PC-3 (cell line): ENCODE measurements around the gene NR4A2.

DNA sequence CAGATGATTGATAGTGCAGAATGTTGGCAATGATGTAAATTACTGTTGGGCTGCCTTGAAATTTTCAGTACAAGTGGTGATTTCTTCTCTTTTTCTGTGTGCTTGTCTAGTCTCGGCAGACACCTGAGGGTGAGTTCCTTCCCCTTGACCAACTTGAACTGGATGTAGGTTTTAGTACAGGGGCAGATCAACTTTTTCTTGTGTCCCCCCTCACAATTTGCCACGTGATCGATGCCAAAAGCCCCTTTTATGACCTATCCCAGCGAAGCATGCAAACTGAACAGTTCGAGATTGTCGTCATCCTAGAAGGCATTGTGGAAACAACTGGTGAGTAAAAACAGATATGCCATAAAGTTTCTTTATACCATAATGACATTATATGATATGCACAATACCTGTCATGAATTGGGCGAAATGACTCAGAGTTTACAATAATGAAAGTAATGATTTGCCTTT is 11.0 kb downstream of the KCNJ3 start:
- RAMPAGE, long total RNA, result no peak

DNA sequence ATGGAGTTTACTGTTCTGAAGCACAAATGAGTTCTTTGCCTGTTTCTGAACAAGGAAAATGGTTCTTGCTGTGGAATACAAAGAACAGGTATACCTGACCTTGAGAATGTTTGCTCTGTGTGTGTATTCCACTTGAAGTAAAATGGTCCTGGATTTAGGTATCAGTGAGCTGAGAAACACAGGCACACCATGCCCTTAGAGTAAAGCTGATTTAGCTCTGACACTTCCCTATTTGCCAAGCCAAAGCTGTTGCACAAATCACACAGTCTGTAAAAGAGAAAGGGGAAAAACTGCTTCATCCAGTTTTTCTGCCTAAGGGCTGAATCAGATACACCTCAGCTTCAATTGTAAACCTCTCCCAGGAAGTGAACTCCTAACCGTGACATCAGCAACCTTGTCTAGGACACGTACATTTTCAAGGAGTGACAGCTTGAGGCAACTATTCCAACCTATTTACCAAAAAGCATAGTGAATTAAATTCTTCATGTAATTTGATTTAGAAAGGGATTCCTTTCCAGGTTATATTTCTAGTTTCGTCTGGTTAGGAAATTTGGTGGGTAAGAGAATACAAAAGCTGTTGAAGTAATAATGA is 150.4 kb downstream of the NR4A2 start:
- RAMPAGE, long total RNA, result no peak

GRCh38 chr2:156310066-156310285 is 22.5 kb downstream of the NR4A2 start:
- RAMPAGE, long total RNA, result no peak

DNA sequence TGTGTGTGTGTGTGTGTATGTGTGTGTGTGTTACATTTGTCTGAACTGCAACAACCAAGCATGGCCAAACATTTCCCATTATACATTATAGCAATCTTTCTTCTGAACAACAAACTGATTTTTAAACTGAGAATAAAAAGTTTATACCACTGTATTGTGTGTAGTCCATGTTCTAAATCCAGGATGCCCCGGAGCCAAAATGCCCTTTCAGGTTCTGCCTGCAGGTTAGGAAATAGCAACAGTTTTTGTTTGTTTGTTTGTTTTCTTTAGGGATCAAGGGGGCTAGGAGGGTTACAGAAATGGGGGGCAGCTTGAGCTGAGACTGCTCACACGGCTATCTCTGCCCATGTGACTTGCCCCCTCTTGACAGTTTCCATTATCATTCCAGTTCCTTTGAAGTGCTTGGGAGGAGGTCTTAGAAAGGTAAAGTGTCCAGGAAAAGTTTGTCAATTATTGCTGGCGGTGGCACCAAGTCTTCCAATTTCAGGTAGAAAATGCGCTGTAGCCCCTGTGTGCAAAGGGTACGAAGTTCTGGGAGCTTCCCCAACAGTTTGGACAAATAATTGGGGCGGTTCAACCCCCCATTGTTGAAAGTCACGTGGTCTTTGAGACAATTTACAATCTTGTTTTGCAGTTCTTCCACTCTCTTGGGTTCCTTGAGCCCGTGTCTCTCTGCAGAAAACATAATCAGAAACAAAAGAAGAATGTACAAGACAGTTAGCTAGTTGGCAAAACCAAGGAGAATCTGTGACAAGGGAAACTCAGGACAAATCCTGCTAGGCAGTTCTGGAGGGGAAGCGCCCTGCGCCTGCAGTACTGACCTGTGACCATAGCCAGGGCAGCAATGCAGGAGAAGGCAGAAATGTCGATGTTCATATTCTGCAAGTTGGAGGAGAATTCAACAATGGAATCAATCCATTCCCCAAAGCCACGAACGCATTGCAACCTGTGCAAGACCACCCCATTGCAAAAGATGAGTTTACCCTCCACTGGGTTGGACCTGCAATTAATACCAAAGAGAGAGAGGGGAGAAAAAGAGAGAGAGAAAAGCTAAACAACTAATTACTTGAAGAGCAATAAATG is 6.9 kb downstream of the NR4A2 start:
- RAMPAGE, long total RNA, result no peak

- RAMPAGE, long total RNA, result no peak
These were observed at the start of gene NR4A2 for GRCh38 chr2:156332414-156333445. Gene NR4A2 (minus strand): TSS chr2:156332721.

GRCh38 chr2:156398893-156399867 is 37.0 kb upstream of the GPD2 start:
- RAMPAGE, long total RNA, result no peak

- RAMPAGE, long total RNA, result no peak
These were observed 108.9 kb downstream of the GPD2 start for GRCh38 chr2:156544935-156545597.

DNA sequence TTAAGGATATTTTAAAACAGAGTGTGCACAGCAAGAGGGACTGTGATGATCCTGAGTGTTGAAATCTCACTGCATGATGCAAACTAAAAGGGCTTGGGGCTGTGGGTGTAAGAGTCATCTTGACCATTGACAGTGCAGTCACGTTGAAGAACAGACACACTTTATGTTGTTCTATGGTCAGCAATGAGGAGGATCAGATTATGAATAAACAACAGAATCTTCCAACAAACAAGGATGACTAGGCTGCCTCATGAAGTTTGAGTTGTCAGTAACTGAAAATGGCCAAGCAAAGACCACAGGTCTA is 87.2 kb upstream of the GALNT5 start:
- RAMPAGE, long total RNA, result no peak

DNA sequence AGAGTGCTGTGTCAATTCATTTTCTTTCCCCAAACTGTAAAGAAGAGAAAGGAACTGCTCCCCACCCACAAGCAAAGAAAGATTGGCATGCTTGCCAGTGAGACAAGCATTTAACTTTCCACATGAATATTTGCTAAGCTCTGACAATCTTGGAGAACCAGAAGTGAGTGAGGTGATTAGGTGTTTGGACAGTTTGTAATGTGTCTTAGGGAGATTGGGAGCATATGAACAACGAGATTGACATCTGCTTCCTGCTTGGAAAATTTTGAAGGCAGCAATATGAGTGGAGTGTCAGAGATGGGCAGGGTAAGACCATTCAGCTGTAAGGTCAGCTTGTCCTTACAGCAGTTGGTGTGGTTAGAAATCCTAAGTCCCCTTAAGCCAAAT is 36.1 kb upstream of the GALNT5 start:
- RAMPAGE, long total RNA, result no peak

- RAMPAGE, long total RNA, result no peak
These were observed 39.7 kb downstream of the CYTIP start for GRCh38 chr2:157404069-157404784.

- RAMPAGE, long total RNA, result no peak
These were observed 34.0 kb downstream of the CYTIP start for GRCh38 chr2:157409976-157410199.

- RAMPAGE, long total RNA, result no peak
These were observed 33.6 kb downstream of the CYTIP start for GRCh38 chr2:157410283-157410792.

GRCh38 chr2:157419003-157419342 is 24.9 kb downstream of the CYTIP start:
- RAMPAGE, long total RNA, result no peak

DNA sequence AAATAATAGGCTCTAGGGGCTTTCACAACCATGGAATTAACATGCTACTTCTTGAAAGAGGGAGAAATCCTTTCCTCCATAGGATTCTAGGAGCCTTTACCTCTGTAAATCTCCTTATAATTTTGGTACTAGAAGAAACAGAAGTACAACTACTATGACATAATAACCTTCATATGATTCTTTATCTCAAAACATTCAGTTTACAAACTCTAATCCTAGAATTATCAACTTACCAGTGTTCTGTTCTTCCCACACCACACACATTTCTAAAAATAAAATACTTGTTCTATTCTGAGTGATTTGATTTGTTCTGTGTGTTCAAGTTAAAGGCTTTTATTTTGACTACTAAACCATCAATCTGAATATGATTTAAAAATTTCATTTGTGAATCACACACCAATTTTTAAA is 16.0 kb downstream of the CYTIP start:
- RAMPAGE, long total RNA, result no peak

DNA sequence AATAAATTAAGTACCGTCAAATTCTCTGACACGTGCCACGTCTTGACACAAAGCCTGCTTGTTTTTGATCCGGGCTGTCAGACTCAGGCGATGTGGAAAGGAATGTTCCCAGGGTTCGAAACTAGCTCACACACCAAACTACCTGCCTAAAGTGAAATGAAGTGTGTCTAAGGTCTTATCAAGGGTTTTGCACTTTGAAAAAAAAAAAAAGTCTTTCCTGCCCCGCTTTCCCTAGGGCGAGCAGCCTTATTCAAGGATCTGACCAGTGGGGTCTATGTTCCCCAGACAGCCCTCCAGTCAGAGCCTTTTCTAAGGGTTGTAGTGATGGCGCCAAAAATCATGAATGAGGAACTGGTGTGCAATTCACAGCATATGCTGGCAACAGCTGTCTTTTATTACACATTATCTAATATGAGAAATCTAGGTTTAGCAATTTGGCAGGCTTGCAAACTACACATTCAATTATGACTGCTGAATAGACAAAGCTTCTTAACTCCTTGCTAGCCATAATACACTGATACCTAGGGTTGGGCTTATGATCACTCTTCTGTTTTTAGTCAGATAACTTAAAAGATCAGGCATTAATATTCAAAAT is 4.5 kb downstream of the CYTIP start:
- RAMPAGE, long total RNA, result no peak

DNA sequence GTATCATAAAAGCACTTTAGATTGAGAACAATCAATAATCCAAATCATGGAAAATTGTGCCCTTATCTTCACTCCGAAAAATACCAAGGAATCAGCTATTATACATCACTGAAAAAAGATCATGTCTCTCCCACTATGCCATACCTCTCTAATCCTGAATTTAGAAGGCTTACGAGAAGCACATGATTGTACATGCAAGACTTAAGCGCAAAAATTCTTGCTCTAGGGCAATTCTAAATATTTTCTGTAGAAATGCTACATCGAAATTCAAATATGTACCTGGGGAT is 1.3 kb downstream of the CYTIP start:
- RAMPAGE, long total RNA, result no peak

- RAMPAGE, long total RNA, result no peak
These were observed 28.8 kb upstream of the CYTIP start for GRCh38 chr2:157472784-157472983.

GRCh38 chr2:158662674-158663256 is 132.4 kb upstream of the DAPL1 start:
- RAMPAGE, long total RNA, result no peak

DNA sequence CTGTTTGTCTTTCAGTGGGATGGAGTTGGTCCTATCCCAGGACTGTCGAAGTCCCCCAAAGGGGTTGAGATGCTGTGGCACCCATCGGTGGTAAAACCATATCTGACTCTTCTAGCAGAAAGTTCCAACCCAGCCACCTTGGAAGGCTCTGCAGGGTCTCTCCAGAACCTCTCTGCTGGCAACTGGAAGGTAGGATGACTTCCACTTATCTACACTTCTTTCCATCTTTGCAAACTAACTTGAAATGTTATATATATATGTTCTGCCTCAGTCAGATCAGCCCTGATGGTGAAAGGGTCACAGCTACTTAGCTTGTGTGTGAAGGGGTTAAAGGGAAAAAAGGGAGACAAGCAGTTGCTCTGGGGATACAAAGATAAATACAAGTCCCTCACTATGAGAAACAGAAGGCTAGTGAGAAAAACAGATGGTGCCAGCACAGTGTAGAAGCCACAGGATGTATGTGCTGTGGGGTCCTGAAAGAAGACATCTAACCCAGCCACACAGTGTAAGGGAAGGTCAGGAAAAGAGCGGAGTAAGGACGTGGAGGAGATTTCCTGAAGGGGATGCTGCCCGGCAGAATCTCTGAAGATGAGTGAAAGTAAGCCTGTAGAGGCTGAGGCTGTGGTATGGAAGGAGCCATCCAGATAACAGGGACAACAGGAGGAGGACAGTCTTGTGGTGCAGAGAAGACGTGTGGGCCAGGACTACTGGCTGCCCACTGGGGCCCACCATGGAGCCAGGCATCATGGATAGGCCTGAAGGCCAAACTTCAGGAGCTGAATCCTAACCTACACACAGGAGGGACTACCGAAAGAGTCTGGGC is 131.6 kb upstream of the DAPL1 start:
- RAMPAGE, long total RNA, result no peak

DNA sequence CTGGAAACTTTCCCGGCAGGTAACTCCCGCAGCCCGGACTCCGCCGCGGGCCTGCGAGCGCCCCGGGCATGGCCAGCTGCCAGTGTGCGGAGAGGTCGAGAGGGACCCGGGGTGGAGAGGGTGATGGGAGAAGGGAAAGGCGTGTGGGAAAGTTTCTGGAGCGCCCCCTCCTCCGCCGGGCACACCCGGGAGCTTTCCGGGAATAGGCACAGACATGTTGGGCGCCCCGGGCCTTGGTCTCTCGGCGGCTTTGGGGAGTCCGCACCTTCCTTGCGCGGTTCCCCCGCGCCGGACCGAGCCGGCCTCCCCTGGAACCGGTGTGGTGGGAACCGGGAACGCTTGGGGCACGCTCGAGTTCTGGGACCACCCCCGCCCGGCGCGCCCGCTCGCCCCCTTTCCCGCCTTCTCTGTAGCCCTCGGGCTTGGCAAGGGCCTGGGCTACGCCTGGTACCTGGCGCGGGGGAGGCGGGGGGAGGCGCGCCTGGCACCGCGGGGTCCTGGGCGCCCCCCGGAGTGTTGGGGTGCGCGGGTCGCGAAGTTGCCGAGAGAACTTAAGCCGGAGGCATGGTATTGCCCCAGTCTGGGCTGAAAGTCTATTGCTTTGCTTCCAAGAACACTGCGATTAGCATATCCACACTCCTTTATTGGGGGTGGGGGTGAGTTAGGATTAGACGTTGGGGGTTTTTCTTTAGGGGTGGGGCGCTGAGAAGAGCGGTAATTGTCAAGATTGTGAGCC is 492 bp downstream of the TANC1 start:
- RAMPAGE, long total RNA, result no peak